HT1080 (cell line): ENCODE data around the gene CFAP58.

DNA sequence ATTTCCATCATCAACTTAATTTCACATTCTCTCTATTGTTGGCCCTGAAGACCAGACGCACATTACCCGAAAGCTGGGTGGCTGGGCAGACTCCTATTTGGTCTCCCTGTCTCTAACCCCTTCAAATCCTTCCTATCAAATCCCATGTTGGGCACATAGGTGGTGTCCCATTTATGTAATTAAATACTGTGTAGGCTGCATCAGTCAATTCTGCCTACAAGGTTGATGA lies 969 bp upstream of the GSTO2 start:
RAMPAGE:
- cytosol, long total RNA = no peak
- long total RNA = no peak
- nucleus, long total RNA = no peak

GRCh38 chr10:104321631-104322309 lies 16.5 kb downstream of the ITPRIP start:
RAMPAGE:
- cytosol, long total RNA = no peak
- long total RNA = no peak
- nucleus, long total RNA = no peak

DNA sequence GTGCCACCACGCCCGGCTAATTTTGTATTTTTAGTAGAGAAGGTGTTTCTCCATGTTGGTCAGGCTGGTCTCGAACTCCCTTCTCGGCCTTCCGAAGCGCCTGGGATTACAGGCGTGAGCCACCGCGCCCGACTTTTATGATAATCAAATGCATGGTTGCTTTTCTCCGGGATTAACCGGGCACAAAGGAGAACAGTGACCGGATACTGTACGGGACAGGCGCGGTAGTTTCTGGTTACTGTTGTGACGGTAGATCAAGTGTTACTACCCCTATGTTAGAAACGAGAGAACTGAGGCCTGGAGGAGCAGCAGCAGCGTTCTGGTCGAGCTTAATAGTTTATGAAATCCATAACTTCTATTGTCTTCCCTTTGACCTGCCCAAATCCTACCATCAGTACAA lies 791 bp upstream of the ITPRIP start:
RAMPAGE:
- cytosol, long total RNA = no peak
- long total RNA = no peak
- nucleus, long total RNA = no peak

RAMPAGE:
- cytosol, long total RNA = no peak
- long total RNA = no peak
- nucleus, long total RNA = no peak
These were observed 1.8 kb upstream of the CFAP58 start for GRCh38 chr10:104351768-104352210.

DNA sequence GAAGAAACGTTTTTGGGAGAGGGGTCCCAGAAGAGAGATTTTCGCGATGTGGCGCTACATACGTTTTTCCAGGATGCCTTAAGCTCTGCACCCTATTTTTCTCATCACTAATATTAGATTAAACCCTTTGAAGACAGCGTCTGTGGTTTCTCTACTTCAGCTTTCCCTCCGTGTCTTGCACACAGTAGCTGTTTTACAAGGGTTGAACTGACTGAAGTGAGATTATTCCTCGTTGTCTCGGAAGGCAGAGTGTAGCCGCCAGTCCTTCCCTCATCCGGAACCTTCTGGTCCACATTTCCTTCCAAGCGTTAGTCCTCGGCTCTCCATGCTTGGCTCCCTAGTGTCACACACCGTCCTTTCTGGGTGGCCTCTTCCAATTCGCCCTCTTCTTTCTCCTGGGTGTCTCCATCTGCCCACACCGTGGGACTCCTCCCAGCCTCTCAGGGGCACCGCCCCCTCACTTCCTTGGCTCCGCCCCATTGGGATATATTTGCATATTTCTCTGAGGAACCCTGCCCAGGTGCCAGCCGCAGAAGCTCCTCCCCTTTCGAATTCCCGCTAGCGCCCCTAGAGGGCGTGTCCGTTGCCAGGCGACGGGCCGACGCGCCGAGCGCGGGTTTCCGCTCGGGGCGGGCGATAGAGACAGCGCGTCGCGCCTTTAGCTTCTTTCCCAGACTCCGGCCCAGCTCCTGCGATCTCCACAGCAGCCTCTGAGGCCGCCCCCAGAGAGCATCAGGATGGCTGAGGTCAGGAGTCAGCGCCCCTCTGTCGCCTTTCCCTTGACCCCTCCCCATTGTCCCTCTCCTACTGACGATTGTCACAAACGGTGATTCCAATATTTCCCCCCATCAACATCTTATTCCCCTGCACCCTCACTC lies at the start of gene CFAP58:
Gene CFAP58, plus strand, starts transcription at position 673 of the 878 bp plus-strand sequence.
RAMPAGE:
- cytosol, long total RNA = start-site peak on the minus strand centred at position 422 of the sequence, 72 bp wide, 23 and 18 reads in 2 replicates
- long total RNA = no peak
- nucleus, long total RNA = no peak

DNA sequence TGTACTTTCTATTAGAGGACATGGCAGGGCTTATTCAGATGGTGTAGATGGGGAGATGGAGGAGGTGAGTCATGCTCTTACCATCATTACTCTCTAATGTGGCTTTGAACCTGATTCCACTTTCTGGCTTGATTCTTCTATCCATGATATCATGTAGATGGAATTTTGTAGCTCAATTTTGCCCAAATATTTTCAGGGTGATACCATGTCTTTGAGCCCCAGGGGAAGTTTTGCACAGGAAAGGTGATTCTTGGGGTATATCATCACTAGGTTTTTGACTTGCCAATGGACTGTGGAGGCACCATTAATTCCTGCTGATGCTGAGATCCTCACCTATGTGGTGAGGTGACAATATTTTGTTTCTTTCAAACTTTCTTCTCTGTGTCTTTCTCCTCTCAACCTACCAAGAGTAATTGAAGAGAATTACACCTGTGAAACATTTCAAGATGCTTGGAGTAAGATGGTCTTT lies 91.9 kb downstream of the CFAP58 start:
RAMPAGE:
- cytosol, long total RNA = no peak
- long total RNA = start-site peak on the plus strand centred at position 284 of the sequence, 30 bp wide, 7 reads
- nucleus, long total RNA = no peak

RAMPAGE:
- cytosol, long total RNA = no peak
- long total RNA = no peak
- nucleus, long total RNA = no peak
These were observed 875.6 kb downstream of the SORCS3 start for GRCh38 chr10:105516692-105517152.

RAMPAGE:
- cytosol, long total RNA = no peak
- long total RNA = no peak
- nucleus, long total RNA = no peak
These were observed 108.4 kb downstream of the SORCS1 start for GRCh38 chr10:107056123-107056580.

RAMPAGE:
- cytosol, long total RNA = no peak
- long total RNA = no peak
- nucleus, long total RNA = no peak
These were observed 389.9 kb upstream of the SORCS1 start for GRCh38 chr10:107554360-107554804.

RAMPAGE:
- cytosol, long total RNA = no peak
- long total RNA = no peak
- nucleus, long total RNA = no peak
These were observed 27.8 kb downstream of the XPNPEP1 start for GRCh38 chr10:109895410-109896109.

RAMPAGE:
- cytosol, long total RNA = no peak
- long total RNA = no peak
- nucleus, long total RNA = no peak
These were observed 38.3 kb upstream of the XPNPEP1 start for GRCh38 chr10:109961479-109962219.

DNA sequence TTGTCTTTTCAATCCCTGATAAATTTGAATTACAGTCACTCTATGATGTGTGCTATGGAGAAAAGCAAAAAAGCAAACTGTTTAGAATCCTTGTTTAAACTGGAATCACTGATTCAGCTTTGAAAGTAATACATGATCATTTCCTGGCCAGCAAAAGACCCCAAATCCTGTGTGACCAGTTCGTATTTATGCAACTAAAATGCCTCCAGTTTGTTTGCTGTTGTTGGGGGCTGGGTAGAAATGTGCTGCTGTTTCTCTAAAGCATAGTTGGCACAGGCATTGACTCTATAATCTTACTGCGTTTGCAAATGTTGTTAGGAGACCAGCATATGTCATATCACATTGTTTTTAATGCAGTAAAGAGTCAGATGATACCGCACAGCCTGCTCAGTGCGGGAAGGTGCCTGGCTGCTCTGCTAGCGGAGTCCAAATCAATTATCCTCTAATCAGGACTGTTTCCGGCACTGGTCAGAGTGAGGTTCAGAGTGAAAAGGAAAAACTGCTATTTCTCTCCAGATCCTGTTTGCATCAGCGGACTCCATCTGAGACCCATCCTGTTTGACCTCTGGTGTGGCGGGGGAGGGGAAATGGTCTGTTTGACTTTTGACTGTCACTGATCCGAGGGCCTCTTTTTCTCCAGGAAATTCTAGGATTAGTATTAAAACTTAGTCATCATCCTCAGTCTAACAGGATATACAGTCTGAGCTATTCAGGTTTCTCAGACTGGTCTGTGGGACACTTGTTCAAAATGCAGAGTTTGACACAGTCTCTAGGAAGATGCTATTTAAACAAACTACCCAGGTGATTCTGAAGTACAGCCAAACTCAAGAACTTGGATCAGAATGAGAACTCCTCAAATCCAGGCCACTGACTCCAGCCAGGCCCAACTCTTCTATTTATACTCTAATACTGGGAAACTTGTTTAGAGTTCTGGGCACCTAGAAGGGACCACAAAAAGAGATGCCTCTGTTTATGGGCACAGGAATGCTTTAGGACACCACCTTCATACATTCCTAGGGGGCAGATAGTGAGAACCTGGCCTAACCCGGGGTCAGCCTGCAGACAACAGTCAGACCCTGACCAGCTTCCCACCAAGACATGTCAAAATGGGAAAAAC lies 40.4 kb upstream of the ADD3 start:
RAMPAGE:
- cytosol, long total RNA = no peak
- long total RNA = no peak
- nucleus, long total RNA = no peak

GRCh38 chr10:110207729-110208433 lies 476 bp downstream of the MXI1 start:
RAMPAGE:
- cytosol, long total RNA = no peak
- long total RNA = no peak
- nucleus, long total RNA = no peak

DNA sequence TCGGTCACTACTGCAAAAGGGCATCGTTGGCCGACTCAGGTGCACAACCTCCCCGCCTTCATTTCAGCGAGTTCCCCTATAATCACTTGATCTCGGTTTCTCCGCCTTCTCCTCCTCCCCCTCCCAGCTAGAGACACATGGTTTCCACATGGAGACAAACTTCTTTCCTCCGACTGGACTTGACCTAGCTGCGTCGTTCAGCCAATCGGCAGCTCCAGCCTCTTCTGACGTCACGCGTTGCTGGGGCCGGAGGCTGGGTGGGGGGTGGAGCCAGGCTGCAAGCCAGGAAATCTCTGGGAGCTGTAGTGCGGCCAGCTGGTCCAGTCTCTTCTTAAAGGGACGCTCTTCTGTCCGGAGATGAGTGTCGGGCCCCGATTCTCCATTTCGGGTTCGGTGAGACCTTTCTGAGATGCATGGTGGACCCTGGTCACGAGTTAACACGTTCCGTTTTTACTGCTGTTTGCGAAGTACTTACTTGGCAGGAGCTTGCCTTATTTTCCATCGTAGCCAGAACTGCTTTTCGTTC lies 3.7 kb downstream of the MXI1 start:
RAMPAGE:
- cytosol, long total RNA = no peak
- long total RNA = no peak
- nucleus, long total RNA = no peak

GRCh38 chr10:110226556-110226784 lies 19.1 kb downstream of the MXI1 start:
RAMPAGE:
- cytosol, long total RNA = no peak
- long total RNA = no peak
- nucleus, long total RNA = no peak

RAMPAGE:
- cytosol, long total RNA = no peak
- long total RNA = no peak
- nucleus, long total RNA = no peak
These were observed 88.1 kb upstream of the SMNDC1 start for GRCh38 chr10:110392655-110393469.

DNA sequence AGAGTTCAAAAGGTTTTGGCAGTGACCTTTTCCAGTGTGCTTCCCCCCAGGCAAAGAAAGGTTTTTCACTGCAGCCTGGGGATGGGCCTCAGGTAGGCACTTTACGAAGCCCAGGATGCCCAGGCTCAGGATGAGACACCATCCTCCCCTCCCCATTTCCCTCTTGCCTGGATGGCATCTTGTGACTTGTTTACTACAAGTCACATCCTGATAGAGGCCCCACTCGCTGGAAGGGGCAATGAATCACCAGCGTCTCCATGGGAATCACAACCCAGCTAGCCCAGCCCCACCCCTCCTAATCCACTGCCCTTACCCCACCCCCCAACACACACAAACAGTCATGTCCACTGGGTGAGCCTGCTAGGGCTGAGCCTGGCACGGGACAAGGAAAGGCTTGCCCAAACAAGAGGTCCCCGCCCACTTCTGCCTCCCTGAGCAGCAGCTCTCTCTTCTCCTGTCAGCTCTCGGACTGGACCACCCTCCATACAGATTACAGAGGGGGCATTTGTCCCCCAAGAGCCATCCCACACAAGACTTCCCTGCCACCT lies 93.9 kb upstream of the SMNDC1 start:
RAMPAGE:
- cytosol, long total RNA = no peak
- long total RNA = no peak
- nucleus, long total RNA = no peak

RAMPAGE:
- cytosol, long total RNA = no peak
- long total RNA = no peak
- nucleus, long total RNA = no peak
These were observed 61.2 kb upstream of the DUSP5 start for GRCh38 chr10:110436491-110436948.

RAMPAGE:
- cytosol, long total RNA = no peak
- long total RNA = no peak
- nucleus, long total RNA = no peak
These were observed 13.8 kb downstream of the DUSP5 start for GRCh38 chr10:110511422-110511947.

GRCh38 chr10:110580548-110581184 lies 13.2 kb downstream of the SMC3 start:
RAMPAGE:
- cytosol, long total RNA = no peak
- long total RNA = no peak
- nucleus, long total RNA = no peak